Measurements from ENCODE around the genes GTF3C4 and OBP2B.

- PRO-cap, 5 experiments: peak in 4 of 5 experiments; most common plus-strand start chr9:131635636 (in 3); most common minus-strand start chr9:131635401 (in 1)
- RAMPAGE, long total RNA, 2 experiments: no peak in any of the 2 experiments
- RRBS: no CpG with 5 or more reads among the region's 7 CpGs
Measured at GRCh38 chr9:131635055-131635707, 89.9 kb downstream of the PRRT1B start.

- PRO-cap, 5 experiments: no peak in any of the 5 experiments
- RAMPAGE, long total RNA, 2 experiments: no peak in any of the 2 experiments
- RRBS: no CpG with 5 or more reads among the region's 29 CpGs
Measured at GRCh38 chr9:131732855-131733960, 6.7 kb downstream of the RAPGEF1 start.

DNA sequence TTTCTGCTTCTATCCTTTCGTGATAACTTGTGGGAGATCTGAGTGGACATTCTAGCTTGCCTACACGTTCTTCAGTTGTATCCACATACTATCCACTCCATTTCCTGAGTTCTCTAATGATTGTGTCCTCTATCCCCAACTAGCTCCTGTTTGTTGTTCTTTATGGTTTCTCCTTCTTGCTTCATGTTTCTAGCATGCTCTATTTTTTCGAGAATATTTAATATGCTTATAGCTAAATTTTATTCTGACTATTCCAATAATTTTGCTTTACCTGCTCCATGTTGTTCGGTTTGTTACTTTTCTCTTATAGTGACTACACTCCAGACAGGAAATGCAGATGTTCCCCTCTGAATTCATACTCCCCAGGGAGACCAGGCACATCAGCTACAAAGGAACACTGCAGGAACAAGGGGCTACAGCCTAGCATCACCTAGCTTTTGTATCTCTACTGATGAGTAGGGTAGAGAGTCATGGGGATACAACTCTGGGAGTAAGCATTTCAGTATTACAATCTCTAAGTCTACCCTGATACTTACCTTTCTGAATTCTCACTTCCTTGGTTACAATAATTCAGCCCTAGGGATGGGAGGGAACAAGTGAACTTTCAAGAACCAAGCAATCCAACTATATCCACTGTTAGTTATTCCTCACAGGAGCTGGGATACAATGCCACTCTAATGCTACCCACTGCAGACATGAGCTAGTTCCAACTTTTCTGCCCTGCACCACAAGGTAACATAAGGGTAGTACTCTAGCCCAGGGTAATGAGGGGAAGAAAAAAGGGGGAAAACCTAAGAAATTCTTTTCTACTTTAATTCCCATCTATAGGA is 36.5 kb downstream of the SETX start:
- PRO-cap, 5 experiments: no peak in any of the 5 experiments
- RAMPAGE, long total RNA, 2 experiments: no peak in any of the 2 experiments
- RRBS: no CpG with 5 or more reads among the region's 4 CpGs

GRCh38 chr9:132378247-132378994 is 23.6 kb upstream of the SETX start:
- PRO-cap, 5 experiments: no peak in any of the 5 experiments
- RAMPAGE, long total RNA, 2 experiments: no peak in any of the 2 experiments
- RRBS: no CpG with 5 or more reads among the region's 7 CpGs

- PRO-cap, 5 experiments: peak in 3 of 5 experiments; most common minus-strand start chr9:132499209 (in 3)
- RAMPAGE, long total RNA, 2 experiments: no peak in any of the 2 experiments
- RRBS: 93% methylated on average over 5 of the region's 23 CpGs
Measured at GRCh38 chr9:132498962-132499464, 83.4 kb upstream of the BARHL1 start.

GRCh38 chr9:132669806-132670787 is at the start of gene GTF3C4:
TSS of gene GTF3C4 (plus strand) at chr9:132670464.
- PRO-cap, 5 experiments: peak in 5 of 5 experiments; most common plus-strand start chr9:132670081 (in 5); most common minus-strand start chr9:132669983 (in 4)
- RAMPAGE, long total RNA, 2 experiments: no peak in any of the 2 experiments
- RRBS: 1% methylated on average over 36 of the region's 107 CpGs

DNA sequence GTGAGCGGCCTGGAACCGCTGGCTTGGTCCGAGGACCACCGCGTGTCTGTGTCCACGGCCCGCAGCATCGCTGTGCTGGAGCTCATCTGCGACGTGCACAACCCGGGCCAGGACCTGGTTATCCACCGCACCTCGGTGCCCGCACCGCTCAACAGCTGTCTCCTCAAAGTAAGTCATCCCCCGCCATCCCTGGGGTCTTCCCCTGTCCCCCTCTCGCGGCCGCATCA is 437 bp downstream of the GTF3C4 start:
- PRO-cap, 5 experiments: no peak in any of the 5 experiments
- RAMPAGE, long total RNA, 2 experiments: no peak in any of the 2 experiments
- RRBS: no CpG with 5 or more reads among the region's 19 CpGs

- PRO-cap, 5 experiments: no peak in any of the 5 experiments
- RAMPAGE, long total RNA, 2 experiments: no peak in any of the 2 experiments
- RRBS: 19% methylated on average over 4 of the region's 45 CpGs
Measured at GRCh38 chr9:132744676-132745717, 74.7 kb downstream of the GTF3C4 start.

GRCh38 chr9:132769354-132769946 is 99.2 kb downstream of the GTF3C4 start:
- PRO-cap, 5 experiments: peak in 1 of 5 experiments; most common plus-strand start chr9:132769502 (in 1); most common minus-strand start chr9:132769427 (in 1)
- RAMPAGE, long total RNA, 2 experiments: no peak in any of the 2 experiments
- RRBS: no CpG with 5 or more reads among the region's 17 CpGs

GRCh38 chr9:132809195-132809986 is 68.7 kb downstream of the AK8 start:
- PRO-cap, 5 experiments: no peak in any of the 5 experiments
- RAMPAGE, long total RNA, 2 experiments: no peak in any of the 2 experiments
- RRBS: no CpG with 5 or more reads among the region's 10 CpGs

DNA sequence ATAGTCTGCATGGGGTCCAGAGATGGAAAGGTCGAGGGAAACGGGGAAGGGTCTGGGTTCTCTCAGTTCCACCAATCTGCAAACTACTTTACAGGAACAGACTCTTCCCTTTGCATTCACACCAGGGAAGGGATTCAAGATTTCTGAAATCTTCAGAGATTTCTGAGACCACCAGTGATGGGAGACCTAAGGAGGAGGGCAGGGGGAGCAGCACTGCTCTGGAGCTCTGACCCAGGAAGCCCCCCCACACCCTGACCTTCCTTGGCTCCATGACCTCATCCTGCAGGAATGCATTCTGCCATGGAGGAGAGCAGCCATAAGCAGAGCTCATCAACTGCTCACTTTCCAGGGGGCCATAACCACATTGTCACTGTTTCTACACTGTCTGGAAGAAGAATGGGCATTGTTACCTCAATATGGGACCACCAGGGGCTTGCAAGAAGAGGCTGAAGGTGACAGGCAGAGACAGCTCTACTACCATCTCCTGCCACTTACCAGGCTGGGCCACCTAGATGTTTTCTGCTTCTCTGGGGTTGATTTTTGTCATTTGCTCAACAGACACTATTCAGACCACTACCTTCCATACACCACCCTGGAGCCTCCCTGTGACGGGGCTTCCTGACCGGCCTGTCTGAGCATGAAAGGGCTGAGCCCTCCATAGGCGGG is 2.2 kb upstream of the TSC1 start:
- PRO-cap, 5 experiments: no peak in any of the 5 experiments
- RAMPAGE, long total RNA, 2 experiments: no peak in any of the 2 experiments
- RRBS: no CpG with 5 or more reads among the region's 5 CpGs

GRCh38 chr9:132994410-132995018 is 16.0 kb downstream of the GFI1B start:
- PRO-cap, 5 experiments: no peak in any of the 5 experiments
- RAMPAGE, long total RNA, 2 experiments: no peak in any of the 2 experiments
- RRBS: no CpG with 5 or more reads among the region's 13 CpGs

- PRO-cap, 5 experiments: no peak in any of the 5 experiments
- RAMPAGE, long total RNA, 2 experiments: no peak in any of the 2 experiments
- RRBS: 92% methylated on average over 6 of the region's 16 CpGs
Measured at GRCh38 chr9:133050644-133051346, 11.0 kb upstream of the CEL start.

GRCh38 chr9:133103141-133103900 is 17.7 kb downstream of the RALGDS start:
- PRO-cap, 5 experiments: no peak in any of the 5 experiments
- RAMPAGE, long total RNA, 2 experiments: no peak in any of the 2 experiments
- RRBS: no CpG with 5 or more reads among the region's 14 CpGs

DNA sequence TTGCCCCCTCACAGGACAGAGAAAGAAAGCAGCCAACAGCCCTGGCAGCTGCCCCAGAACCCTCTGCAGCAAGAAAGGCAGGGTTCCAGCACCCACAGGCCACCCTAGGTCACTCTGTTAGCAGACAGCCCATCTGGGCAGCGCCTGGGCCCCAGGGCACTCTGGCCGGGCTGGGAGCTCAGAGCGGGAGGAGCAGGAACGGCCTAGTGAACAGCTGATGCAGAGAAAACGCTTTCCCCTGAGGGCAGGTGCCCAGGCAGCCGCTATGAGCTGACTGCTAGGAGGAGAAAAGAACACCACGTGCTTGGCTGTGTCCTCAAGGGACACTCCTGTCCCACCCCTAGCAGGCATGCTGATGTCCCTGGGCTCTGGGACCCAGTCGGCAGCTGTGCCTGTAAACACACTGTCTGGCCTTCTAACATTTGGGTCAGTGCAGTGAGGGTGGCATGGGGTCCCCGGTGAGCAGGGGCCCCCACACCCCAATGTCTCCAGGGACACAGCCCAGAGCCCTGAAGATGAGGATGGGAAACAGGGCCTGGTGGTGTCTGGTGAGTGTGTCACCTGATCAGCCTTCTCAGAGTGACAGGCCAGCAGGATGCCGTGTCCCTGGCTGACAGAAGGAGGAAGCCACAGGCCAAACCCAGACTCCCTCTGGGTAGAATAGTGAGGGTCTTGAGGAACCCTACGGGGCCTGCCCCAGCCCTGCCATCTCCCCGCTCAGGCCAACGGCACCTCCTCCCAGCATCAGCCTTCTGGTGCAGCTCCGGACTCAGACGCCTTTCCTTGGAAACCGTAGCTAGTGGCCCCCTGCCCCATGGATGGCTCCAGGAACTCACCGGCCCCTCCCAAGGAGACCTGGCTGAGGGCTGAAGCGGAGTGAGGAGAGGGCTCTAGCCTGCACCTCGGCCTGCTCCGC is 6.3 kb downstream of the RALGDS start:
- PRO-cap, 5 experiments: peak in 2 of 5 experiments; most common plus-strand start position 159 of the sequence (in 2); most common minus-strand start position 65 of the sequence (in 2)
- RAMPAGE, long total RNA, 2 experiments: no peak in any of the 2 experiments
- RRBS: 90% methylated on average over 6 of the region's 20 CpGs

DNA sequence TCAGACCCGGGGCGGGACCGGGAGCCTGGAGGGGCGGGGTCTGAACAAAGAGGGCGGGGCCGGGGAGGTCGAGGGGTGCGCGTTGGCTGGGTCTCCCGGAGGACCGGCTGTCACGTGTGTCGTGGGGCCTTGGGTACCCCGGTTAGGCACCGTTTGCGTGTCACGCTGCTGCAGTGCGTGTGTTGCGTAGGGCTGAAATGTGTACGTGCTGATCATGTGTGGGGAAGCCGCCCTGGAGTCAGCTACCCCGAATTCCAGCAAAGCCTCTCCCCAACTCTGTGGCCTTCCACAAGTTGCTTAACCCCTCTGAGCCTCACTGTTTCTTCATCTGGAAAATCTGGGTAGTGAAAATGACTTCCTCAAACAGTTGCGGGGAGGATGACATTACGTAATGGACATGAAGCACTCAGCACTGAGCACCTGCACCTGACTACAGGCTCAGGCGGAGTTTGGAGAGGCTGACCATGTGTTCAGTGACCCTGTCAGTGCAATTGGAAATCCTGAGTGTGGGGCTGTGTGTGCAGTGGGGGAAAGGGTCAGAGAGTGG is 414 bp upstream of the RALGDS start:
- PRO-cap, 5 experiments: peak in 3 of 5 experiments; most common plus-strand start position 47 of the sequence (in 3)
- RAMPAGE, long total RNA, 2 experiments: no peak in any of the 2 experiments
- RRBS: 4% methylated on average over 8 of the region's 25 CpGs

DNA sequence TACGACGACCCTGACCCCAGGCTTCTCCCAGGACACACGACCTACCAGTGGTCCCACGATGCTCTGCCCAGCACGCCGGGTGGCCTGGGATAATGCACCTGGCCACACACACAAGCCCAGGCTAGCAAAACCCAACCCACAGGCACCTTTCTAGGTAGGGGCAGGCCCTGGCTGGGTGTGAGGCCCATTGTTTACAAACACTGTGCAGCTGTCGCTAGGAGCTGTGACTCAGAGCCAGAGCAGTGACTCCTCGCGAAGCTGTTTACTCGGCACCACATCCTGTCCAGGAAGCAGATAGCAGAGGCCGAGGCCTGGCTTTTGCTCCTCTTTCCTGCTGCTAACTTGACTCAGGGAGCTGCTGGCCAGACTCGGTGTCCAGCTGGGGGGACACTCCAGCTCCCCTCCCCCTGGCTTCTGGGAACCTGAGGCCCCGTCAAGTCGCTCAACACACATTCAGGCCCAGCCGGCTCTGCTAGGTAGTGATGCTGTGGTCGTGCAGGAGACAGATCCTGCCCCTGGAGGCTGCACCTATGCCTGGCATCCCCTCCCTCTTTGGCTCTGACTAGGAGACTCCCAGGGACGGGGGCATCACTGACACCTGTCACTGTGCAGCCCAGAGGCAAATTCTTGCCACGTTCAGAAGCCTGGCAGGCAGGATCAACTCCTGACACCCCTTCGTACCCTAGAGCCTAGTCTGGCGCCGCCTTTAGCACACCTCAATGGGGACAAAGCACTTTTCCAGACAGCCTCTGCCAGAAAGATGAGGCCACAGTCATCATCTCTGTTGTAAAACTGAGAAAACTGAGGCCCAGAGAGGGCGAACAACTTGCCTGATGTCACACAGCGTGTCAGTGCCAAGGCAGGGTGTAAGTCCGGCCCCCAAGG is 12.9 kb upstream of the RALGDS start:
- PRO-cap, 5 experiments: peak in 4 of 5 experiments; most common plus-strand start position 293 of the sequence (in 3); most common minus-strand start position 120 of the sequence (in 2)
- RAMPAGE, long total RNA, 2 experiments: no peak in any of the 2 experiments
- RRBS: no CpG with 5 or more reads among the region's 24 CpGs

DNA sequence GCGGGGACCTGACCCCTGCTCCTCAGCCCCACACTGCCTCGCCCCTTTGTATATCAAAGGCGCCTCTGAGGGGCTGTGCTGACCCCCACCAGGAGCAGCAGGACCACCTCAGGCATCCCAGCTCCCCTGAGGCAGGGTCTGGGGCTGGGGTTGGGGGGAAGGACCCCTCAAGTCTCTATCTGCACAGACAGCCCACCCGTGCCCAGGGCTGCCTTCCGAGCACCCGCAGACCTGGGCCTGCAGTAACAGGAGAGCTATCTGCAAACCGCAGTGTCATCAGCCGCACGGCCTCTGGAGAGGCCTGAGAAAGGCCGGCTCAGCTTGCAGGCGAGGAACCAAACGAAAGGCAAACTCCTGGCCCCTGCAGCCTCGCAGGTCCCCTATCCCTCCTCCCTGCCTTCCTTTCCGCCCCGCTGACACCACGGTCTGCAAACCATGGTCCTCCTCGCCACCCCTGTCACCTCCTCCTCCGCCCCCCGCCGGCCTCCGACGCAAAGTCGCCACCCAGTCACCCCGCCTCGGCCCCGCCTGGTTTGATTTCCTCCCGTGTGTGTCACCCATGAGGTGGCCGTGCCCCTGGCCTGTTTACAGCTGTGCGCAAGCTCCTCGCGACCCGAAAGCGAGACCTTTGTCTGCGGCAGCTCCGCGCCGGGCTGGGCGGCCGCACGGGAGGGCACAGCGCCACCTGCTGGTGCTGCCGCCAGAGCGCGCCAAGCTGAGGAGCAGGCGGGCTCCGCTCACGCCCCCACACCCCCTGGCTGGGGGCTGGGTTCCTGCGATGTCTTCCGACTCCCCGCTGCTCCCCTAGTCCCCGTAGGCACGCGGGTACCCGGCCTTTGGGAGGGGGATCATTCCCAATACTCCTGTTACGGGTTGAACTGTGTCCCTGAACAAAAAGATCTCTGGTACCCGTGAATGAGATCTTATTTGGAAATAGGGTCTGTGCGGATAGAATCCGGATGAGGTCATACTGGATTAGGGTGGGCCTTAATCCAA is 19.5 kb downstream of the GBGT1 start:
- PRO-cap, 5 experiments: peak in 2 of 5 experiments; most common minus-strand start position 428 of the sequence (in 2)
- RAMPAGE, long total RNA, 2 experiments: no peak in any of the 2 experiments
- RRBS: 0% methylated on average over 1 of the region's 58 CpGs

DNA sequence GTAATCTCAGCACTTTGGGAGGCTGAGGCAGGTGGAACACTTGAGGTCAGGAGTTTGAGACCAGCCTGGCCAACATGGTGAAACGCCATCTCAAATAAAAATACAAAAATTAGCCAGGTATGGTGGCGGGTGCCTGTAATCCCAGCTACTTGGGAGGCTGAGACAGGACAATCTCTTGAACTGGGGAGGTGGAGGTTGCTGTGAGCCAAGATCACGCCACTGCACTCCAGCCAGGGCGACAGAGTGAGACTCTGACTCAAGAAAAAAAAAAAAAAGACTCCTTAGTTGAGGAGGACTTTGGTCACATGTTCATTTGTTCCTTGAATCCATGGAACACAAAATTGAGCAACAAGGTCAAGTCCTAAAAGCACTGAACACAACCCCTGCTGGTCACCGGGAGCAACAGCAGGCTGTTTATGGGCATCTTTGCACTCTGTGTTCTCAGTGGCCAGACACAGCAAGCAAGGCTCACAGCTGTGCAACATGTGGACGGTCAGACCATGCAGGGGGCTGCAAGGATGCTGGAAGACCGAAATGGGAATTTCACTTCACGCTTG is 2.9 kb downstream of the GBGT1 start:
- PRO-cap, 5 experiments: no peak in any of the 5 experiments
- RAMPAGE, long total RNA, 2 experiments: no peak in any of the 2 experiments
- RRBS: no CpG with 5 or more reads among the region's 8 CpGs

DNA sequence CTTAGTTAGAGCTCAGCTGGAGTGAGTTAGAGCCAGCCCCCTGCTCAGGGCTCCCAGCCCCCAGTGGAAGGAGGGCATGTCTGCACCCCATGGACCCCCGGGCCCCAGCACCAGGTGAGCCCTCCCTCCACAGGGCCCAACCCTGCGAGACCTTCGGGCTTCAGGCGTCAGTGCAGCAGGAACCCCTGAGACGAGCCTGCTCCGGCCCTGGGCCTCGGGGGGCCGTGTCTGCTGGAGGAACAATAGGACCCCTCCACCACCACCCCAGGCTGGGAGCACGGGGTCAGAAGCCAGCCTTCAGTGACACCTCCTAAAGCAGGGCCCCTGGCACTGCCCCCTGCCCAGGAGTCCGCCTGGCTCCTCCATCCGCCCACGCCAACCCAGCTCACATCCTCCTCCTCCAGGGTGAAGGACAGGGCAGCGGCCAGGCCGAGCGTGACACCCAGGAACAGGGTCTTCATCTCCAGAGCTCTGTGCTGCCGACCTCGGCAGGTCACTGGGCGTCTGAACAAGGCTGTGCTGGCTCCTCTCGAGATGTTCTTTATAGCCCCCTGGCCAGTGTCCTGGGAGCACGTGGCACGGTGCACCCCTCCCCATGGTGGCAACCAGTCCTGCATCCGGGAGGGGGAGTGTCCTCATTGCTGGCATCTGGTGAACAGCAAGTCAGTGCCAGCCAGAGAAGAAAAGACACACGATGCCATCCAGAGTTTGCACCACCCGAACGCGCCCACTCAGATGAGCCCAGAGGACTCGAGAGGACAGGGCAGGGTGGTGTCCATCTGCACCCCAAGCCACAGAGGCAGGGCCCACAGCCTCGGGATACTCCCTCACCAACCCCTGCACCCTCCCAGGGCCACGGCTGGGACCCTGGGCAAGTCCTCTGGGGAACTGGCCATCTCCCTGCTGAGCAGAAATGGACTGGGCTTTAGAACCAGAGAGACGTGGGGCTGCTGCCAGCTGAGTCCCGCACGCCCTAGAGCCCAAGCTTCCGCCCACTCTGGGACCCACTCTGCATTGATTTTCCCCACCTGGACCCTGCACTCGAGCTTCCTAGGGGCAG is at the start of gene OBP2B:
TSS of gene OBP2B (minus strand) at position 512 of the 1,060 bp plus-strand sequence.
- PRO-cap, 5 experiments: no peak in any of the 5 experiments
- RAMPAGE, long total RNA, 2 experiments: no peak in any of the 2 experiments
- RRBS: no CpG with 5 or more reads among the region's 34 CpGs